ENCODE data around the gene ATP1B2.

DNA sequence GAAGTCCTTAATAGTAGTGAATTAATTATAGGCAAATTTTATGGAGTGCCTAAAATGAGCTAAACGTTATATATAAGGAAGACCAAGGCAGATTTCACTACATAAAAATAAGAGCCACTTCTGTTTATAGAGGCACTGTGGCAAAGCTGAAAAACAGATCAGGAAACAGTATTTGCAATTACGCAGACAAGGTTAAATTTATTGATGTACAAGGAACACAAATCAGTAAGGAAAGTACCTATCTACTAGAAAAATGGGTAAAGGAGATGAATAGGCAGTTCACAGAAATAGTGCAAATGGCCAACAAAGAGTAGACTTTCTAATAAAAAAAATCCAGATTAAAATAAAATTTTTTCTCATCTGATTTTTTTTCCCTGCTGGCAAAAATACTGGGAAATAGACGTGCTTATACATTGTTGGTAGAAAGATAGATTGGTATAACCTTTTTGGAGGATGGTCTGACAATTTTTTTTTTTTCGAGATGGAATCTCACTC, 5.4 kb downstream of the SLC35G6 start:
- PRO-cap, result no peak

DNA sequence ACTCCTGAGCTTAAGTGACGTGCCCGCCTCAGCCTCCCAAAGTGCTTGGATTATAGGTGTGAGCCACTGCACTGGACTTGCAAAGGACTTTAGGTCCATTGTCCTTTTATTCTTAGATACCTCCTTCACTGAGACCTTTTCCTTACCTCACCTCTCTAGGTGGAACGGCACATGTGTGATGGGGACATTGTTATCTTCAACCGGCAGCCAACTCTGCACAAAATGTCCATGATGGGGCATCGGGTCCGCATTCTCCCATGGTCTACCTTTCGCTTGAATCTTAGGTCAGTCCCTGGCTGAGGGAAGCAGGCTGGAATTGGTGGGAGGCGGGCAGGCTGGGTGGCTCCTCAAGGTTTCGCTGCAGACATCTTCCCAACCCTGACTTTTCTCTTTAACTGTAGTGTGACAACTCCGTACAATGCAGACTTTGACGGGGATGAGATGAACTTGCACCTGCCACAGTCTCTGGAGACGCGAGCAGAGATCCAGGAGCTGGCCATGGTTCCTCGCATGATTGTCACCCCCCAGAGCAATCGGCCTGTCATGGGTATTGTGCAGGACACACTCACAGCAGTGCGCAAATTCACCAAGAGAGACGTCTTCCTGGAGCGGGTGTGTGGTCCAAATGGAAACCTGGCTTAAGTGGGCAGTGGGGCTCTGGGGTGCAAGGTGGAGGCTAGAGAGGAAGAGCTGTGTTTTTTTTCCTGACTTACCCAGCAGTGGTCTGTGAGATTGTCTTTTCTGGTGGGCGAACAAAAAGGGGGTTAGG, 17.8 kb downstream of the SLC35G6 start:
- PRO-cap, result no peak

- PRO-cap, result no peak
These were observed 32.9 kb upstream of the TNFSF12 start for GRCh38 chr17:7515709-7516654.

- PRO-cap, result no peak
These were observed 494 bp upstream of the TNFSF12 start for GRCh38 chr17:7548383-7548745.

DNA sequence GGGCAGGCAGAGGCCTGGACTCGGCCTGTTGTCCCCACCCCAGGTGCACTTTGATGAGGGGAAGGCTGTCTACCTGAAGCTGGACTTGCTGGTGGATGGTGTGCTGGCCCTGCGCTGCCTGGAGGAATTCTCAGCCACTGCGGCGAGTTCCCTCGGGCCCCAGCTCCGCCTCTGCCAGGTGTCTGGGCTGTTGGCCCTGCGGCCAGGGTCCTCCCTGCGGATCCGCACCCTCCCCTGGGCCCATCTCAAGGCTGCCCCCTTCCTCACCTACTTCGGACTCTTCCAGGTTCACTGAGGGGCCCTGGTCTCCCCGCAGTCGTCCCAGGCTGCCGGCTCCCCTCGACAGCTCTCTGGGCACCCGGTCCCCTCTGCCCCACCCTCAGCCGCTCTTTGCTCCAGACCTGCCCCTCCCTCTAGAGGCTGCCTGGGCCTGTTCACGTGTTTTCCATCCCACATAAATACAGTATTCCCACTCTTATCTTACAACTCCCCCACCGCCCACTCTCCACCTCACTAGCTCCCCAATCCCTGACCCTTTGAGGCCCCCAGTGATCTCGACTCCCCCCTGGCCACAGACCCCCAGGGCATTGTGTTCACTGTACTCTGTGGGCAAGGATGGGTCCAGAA, 1.4 kb upstream of the TNFSF13 start:
- PRO-cap, result no peak

DNA sequence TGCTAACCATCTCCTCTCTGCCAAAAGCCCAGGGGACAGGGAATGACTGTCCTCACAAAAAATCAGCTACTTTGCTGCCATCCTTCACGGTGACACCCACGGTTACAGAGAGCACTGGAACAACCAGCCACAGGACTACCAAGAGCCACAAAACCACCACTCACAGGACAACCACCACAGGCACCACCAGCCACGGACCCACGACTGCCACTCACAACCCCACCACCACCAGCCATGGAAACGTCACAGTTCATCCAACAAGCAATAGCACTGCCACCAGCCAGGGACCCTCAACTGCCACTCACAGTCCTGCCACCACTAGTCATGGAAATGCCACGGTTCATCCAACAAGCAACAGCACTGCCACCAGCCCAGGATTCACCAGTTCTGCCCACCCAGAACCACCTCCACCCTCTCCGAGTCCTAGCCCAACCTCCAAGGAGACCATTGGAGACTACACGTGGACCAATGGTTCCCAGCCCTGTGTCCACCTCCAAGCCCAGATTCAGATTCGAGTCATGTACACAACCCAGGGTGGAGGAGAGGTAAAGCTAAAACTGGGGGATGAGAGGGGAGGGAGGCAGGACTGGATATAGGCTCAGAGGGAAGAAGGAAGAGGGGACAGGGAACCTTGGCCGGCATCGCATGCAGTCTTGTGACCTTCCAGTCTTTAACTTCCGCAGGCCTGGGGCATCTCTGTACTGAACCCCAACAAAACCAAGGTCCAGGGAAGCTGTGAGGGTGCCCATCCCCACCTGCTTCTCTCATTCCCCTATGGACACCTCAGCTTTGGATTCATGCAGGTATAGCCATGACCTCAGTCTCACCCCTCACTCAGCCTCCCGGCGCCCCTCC, 572 bp downstream of the CD68 start:
- PRO-cap, result no peak

DNA sequence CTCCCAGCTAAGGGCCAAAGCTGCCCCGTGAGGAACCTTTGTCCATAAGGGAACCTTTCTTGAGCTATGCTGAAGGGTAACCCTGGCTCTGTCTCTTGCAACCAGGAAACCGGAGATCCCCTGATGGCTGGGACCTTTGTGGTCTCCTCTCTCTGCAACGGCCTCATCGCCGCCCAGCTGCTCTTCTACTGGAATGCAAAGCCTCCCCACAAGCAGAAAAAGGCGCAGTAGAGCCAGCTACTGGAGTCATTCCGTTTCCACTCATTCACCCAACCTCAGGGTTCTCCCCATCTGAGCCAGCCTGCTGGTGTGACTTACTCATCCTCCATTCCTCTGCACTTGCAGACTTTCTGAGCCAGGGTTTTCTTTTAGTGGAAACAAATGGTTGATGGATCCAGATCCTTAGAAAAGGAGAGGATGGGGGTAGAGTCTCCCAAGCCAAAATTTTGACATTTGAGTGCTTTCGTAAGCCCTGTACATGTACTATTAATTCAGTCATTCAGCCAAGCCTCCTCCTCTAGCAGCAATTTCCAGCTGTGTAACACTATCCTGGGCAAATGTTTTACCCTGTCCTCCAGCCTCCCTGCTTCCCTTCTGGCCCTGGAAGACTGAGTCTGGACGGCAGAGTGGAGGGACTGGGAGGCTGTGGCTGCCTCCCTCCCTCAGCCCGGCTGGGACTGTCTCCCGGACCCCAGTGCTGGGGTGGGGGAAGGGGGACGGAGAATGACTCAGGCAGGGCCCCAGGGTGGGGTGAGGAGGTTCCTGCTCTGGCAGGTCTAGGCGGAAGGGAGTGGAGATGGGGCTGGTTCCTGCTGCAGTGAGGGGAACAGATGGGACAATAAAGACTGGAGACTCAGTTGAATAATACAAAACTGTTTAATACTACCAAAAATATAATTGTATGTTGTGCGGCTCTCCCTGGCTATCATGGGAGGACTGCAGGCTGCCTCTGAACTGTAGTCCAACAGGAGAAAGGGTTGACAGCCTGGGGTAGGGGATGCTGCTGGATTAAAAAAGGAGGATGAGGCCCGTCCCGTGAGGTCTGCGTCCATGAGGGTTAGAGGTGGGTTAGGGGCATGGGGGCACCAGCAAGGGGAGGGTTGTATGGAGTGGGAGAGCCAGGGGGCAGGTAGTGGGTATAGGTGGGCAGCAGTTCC, 2.2 kb downstream of the SOX15 start:
- PRO-cap, result no peak

- PRO-cap, result no peak
These were observed 1.6 kb upstream of the SOX15 start for GRCh38 chr17:7591419-7591997.

DNA sequence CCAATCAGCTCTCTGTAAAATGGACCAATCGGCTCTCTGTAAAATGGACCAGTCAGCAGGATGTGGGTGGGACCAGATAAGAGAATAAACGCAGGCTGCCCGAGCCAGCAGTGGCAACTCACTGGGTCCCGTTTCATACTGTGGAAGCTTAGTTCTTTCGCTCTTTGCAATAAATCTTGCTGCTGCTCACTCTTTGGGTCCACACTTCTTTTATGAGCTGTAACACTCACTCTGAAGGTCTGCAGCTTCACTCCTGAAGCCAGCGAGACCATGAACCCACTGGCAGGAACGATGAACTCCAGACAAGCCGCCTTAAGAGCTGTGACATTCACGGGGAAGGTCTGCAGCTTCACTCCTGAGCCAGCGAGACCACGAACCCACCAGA, 9.0 kb upstream of the ATP1B2 start:
- PRO-cap, result no peak

DNA sequence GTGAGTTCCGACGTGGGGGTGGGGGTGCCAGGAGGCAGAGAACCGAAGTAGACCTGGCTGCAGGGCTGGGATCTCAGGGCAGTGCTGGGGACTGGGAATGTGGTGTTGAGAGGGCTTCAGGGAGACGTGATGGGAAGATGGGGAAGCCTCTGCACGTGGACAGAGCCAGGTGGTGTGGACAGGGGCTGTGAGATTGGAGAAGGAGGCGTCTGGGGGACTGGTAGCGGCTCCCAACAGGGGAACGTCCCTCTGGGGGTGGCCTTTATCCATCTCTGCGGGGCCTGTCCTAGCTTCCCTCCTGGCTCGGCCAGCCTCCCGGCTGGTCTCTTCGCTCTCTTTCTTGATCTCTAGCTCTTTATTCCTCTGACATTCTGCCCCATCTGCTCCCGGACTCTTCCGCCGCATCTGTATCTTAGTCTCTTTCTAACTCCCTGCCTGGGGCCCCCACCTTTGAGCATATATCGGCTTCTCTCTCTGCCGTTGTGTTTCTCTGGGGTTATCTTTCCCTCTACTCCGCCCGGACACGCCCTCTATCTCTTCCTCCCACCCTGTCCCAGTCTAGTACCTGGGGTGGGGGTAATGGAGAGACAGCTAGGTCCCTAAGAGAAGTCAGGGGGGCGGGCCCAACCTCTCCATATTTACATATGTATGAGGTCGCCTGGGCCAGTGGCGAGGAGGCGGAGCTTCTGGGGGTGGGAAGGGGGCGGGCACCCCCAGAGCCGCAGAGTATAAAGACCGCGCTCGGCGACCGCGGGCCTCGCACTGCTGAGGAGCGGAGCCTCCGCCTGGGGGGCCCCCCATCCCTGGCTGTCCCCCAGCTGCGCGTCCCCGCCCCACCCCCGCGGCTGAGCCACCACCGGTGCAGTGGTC, at the start of gene ATP1B2:
Gene ATP1B2, plus strand, starts transcription at position 760 of the 870 bp plus-strand sequence.
- PRO-cap, result unidirectional peak, plus-strand start at position 760 of the sequence

GRCh38 chr17:7678200-7678440, 9.2 kb downstream of the TP53 start:
- PRO-cap, result no peak

- PRO-cap, result unidirectional peak, minus-strand start at chr17:7858601
These were observed 639 bp downstream of the CYB5D1 start for GRCh38 chr17:7858359-7858925.

- PRO-cap, result unidirectional peak, minus-strand start at chr17:7889260
These were observed 716 bp downstream of the CHD3 start for GRCh38 chr17:7888975-7890035.

GRCh38 chr17:8073535-8074691, 13.6 kb downstream of the ALOX12B start:
- PRO-cap, result no peak

- PRO-cap, result no peak
These were observed 1.7 kb downstream of the PER1 start for GRCh38 chr17:8150533-8150814.

DNA sequence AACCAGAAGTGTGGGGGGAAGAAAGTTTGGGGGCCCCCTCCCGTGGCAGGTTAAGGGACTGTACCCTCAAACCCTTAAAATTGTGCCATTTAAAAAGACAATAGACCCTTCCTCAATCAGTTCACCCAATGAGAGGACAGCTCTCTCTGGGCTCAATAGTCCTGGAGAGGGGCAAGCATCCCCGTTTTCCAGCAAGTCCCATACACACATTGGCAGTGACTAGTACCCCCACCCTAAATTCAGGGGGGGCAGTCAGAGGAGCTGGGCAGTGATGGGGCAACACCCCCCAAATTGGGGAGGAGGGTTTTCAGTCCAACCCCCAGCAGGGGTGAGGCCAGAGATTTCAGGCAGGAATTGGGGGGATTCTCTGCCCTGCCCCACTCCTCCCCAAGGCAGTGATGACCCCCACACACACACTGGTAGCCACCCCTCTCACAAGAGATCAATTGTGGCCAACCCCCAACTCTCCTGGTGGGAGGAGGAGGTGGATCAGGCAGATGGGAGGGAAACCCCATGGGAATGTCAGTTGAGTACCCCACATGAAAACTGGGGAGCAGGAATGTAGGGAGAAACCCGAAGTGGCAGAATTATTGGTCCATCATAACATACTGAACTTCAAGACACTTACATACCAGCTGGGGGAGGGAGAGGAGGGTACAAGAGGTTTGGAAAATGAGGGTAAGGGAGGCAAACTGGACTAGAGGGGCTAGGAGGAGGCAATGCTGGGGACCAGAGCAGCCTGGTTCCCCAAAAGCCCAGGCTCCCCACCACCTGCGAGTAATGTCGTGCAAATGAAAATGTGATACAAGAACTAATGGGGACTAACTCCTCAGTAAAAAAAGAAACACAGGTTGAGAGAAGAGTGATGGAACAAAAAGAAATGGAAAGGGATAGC, 3.2 kb downstream of the VAMP2 start:
- PRO-cap, result no peak

- PRO-cap, result unidirectional peak, plus-strand start at chr17:8160454
These were observed 2.2 kb downstream of the VAMP2 start for GRCh38 chr17:8160242-8161167.

GRCh38 chr17:8223736-8224141, 13.4 kb upstream of the AURKB start:
- PRO-cap, result unidirectional peak, minus-strand start at chr17:8223985

DNA sequence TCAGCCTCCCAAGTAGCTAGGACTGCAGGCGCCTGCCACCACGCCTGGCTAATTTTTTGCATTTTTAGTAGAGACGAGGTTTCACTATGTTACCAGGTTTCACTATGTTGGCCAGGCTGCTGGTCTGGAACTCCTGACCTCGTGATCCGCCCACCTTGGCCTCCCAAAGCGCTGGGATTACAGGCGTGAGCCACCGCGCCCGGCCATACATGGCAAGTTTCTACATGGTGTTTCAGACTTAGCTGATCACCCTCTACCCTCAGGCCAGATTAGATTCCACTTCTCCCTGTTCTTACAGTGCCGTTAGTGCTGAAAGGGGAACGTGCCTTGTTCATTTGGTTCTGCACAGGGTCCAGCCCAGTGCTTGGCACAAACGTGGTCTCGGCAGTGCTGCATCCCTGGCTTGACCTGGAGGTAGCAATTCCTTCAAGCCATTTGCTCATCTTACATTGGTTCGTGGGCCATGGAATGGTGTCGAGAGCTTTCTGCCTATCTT, 14.6 kb upstream of the AURKB start:
- PRO-cap, result no peak

DNA sequence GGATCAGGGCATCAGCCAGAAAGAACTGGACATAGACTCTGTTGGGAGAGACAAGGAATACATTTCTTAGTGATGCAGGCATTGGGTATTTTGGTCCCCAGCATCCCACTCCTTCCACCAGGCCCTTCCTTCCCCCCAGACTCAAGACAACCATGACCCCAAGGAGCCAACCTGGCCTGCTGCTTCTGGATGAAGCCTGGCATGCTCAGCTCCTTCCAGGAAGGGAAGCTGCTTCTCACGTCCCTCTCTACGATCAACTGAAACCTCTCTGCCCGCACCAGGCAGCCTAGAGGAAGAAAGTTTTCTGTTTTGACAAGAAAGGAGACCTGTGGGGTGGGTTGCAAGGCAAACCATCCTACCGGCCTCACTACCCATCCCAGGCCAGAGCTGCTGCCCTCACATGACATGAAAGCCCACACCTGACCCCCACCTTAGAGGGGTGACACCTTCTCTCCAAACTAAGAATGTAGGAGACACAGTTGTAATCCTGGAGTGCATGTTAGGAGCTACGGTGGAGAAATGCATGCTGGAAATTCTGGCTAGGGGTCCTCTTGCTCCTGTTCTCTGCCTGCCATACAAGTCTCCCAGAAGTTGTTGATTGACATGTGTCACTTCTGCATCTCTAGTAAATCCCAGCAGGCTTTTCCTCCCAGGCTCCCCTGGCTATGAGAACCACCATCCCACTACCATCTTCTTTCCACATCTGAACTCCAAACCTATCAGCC, 15.5 kb downstream of the CTC1 start:
- PRO-cap, result no peak